ENCODE measurements around a stretch of chr4.

DNA sequence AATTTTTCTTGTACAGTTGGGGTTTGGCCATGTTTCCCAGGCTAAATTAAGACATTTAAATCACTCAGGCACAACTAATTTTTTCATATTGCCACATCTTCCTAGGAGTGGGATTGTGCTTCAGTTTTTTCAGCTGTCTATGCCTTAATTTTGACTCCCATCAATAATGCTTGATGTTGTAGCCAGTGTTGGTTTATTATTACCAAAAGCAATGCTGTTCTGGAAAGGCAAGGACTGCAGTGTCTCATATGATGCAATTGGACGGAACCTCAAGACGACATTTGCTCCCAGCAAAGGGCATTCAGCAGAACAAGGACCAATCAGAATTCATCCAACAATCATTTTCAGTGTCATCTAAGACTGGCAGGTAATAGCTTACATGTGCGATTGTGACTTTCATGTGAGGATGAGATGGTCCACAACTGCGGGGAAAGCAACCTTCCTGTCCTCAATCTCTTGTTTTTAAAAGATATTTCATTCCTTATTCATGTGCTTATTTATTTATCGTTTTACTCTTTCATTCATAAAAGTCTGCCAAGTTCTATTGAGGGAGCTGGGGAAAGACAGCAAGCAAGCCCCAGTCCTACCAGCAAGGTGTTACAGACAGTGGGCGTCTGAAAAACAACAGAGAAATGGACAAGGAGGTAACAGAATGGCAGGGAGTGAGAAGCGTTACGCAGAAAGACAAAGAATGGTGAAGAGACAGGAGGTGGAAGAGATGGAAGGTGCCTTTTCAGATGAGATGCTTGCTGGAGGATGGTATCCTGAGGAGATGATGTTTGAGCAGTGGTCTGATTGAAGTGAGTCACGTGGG is 11.4 kb upstream of the KLKB1 start:
- PRO-cap = no peak

GRCh38 chr4:186250714-186251087 is 15.3 kb upstream of the F11 start:
- PRO-cap = no peak

DNA sequence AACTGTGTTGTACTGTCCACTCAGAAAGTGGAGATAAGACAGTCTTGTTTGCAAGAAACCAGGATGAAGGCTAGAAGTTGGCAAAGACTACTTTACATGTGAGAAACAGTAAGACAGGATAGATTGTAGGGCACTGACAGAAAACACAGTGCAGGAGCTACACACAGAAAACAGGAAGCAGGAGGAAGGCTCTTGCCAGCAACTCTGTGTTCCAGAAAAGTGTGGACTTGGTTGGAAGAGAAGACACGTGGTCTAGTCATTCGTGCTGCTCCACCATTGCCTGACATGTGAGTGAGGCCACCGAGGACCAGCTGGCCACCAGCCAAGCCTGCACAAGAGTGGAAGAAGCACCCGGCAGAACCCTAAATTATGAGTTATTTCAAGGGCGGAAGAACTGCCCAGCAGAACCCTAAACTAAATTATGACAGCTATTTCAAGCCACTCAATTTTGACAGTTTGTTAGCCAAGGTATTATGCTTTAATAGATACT is 78.7 kb downstream of the FAT1 start:
- PRO-cap = no peak

DNA sequence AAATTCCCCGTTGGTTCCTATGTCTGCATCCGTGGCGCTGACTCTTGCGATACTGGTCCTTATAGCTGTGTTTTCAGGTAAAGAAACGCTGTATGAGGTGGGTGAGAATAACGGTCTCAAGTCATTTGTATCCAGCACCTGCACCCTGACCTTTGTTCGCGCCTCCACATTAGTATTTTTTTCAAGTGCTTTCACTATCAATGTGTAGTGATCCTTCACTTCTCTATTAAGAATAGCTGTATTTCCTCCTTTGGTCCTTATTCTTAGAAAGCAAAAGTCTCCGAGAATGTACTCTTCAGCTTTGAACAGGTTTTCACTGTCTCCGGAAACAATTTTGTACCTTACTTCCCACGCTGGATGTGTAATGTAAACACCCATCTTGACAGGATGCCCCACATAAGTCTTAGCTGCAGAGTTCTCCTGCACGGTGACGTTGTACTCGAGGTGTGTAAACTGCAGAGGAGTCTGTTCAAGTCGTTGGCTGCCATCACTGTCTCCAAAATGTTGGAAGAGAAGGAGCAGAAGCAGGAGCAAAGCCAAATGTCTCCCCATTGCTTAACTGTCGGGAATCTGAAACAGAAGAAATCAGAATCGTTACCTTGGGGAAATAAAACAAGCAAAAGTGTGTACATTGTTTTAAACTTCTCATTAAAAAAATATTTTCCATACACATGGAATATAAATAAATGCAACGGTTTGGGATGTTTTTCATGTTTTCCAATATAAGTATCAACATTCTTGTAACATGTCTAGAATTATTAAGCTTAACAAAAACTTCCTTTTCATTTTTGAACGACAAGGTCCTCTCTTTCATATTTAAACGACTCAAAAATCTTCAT is 14.2 kb downstream of the FAT1 start:
- PRO-cap = bidirectional peak, plus-strand start at position 499 of the sequence, minus-strand start at position 441 of the sequence

DNA sequence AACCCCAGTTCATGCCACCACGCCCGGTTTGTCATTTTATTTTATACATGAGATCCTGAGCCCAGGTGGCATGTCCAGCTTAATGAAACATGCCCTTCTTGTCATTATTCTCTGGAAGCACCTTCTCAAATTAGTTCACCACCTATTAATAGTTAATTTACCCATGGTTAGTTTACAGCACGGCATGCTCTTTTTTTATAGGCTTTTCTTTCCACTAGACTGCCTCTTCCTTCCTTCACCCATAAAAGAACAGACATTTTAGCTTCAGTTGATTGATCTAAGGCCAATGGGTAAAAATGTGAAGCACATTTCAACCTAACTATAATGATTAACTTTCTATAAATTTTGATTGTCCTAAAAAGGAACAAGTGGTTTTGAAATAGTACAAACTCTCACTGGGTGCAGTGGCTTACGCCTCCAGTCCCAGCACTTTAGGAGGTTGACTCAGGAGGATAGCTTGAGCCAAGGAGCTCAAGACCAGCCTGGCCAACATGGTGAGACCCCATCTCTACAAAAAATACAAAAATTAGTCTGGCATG is 89.7 kb upstream of the FAT1 start:
- PRO-cap = no peak

DNA sequence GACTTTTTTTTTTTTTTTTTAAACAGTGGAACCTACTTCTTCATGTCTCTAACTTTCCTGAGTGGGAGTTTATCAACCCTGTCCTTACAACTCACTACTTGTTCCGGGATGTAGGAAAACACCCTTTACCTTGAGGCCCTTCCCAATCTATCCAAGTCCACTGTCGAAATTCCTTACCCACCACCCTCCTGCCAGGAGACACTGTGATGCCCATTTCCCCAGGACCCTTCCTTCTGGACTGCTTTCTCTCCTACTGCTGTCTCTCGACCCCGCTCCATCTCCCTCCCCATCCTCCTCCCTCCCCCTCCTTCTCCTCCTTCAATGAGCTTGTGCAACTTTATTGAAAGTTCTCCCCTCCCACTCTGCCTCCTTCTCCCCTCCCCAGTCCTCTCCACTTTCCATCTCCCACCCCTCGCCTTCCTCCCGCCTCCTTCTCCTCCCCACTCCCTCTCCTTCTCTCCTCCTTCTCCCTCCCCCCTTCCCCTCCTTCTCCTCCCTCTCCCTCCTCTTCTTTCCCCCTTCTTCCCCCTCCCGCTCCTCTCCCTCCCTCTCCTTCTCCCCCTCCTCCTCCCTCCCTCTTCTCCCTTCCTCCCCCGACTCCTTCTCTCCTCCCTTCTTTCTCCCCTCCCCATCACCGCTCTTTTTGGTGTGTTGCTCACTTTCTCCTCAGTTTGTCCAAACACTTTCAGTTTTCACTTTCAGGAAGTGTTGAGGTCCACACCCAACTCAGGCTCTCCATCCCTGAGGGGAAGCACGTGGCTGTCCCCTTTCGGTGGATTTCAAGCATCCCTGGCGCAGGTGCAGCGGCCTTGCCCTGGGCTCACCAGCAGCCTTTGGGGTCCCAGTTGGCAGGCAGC is 116.7 kb upstream of the FAT1 start:
- PRO-cap = bidirectional peak, plus-strand start at position 418 of the sequence, minus-strand start at position 293 of the sequence

DNA sequence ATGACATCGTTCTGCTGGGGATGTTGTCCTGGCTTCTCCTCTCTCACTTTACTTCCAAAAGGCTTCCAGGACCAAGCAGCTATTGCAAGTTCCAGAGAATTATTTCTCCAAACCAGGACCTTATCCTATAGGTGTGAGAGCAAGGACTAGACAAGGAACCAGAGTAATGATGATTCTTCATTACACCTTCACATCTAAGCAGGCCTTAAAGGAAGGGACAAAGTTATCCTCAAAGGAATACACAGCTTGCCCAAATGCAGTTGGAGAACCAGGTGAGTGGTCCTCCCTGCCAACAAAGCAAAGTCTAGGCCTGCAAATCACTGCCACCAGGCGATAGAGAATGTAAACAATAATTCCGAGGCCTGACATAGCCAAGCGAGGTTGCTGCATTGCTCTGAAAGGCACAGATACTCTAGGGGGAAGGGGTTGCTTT is 178.1 kb upstream of the FAT1 start:
- PRO-cap = no peak

DNA sequence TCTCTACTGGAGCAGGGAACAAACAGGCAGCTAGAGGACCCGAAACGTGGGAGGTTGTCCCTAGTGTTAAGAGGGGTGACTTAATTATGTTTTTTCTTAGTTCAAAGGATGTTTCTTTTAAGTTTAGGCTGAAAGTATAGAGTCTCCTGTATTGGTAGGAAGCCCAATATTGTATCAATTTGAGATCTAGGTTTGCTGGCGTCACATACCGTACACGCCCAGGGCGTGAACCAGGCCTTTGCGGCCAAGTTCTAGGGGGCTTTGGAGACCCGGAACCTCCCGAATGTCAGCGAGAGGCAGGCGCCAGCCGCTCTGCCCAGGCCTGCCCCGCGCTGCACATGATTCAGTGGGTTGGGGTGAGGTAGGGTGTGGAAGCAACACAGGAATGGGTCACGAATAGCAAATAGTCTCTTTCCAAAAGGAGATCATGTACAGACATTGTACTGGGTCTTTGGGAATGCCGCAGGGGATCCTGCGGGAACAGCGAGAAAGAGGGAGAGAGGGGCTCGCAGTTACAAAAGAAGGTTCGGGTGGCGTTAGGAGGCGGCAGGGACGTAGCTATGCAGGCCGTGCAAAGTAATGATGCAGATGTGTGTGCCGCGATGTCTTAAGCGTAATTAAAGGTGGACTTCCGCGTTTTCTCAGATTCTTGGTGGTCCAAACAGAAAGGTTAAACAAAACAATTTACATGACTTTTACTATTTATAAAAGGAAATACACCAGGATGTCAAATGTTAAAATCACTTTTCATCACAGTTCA is 195.8 kb upstream of the FAT1 start:
- PRO-cap = no peak

DNA sequence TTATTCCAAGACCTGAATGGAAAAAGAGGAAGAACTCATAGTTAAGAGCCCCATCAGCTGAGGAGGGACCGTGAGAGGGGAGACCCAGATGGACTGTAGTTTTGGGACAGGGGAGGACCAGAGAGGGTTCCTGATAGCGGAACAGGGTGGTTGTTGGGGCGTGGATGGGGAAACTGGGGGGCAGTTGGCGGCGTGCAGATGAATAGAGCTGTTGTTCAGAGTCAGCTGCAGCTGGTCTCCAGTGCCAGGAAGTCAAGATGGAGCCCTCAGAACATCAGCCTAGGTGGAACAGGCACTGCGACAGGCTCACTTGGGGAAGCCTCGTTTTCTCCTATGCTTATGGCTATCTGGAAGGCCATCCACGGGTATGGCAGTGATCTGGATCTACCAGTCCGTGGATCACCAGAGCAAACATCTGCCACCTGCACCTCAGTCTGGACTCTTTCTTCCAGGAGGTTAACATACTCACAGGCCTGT is 471.2 kb upstream of the FAT1 start:
- PRO-cap = unidirectional peak, plus-strand start at position 183 of the sequence

DNA sequence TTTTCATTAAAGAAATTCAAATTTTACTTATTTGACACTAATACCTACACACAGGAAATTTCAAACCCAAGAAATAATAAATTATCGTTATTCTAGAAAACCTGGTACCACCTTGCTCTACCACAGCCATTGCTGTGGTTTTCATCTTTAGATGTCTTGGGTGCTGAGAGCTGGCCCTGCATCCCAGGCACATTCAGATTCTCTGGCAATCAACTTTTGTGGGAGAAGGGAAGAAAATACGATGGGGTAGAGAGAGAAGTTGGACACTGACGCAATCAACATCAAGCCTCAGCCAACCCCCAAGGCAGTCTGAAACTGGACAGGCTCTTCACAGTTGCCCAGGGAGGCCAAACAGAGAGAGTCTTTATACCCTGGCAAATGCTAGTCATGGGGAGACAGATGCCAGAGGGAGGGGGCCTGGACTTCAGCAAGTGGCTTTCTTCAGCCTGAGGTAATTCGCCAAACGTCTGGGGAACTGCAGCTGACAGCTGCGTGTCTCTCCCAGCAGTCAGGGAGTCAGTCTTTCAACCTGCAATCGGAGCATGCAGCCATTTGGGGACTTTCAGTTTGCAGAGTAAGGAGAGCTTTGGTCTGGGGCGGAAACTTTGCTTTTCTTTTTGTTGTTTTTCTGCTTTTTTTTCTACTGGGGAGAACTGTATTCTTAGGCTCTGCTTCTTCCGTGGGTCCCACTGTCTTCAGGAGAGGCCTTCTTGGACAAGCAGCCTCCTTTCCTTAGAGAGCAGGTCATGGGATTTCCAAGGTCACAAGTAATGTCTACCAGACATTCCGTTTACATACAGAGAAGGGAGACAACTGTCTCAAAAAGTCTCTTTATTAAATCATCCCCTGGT is 521.6 kb downstream of the TRIML1 start:
- PRO-cap = unidirectional peak, plus-strand start at position 459 of the sequence

DNA sequence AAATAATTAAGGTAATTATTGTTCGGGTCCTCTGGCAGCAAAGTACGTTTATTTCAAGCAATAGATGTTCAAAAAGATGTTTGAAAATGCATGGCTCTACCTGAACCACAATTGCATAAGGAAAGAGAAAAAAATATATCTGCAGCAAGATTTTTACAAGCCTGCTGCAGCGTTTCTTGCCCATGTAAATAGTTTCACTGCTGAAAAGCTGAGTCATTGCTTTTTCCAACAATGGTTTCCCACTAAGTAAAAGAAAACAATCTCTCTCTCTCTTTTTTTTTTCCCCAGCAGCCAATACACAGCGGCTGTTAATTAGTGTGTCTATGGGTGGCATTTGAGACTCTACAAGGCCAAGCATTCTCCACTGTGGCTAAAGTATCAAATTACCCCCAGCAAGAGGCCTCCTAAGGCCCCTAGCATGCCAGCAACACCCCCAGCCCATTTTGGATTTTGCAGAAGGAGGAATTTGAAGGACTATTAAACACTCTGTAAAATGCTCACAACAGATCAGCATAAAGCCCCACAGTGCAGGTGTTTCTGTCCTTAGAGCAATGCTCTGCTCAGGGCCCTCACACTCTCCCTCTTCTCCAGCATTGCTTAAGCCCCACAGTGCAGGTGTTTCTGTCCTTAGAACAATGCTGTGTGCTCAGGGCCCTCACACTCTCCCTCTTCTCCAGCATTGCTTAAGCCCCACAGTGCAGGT is 837.4 kb downstream of the TRIML1 start:
- PRO-cap = no peak

- PRO-cap = no peak
Measured at GRCh38 chr4:189004516-189004756, 865.2 kb downstream of the TRIML1 start.

GRCh38 chr4:189185831-189186274 is 754.8 kb upstream of the FRG1 start:
- PRO-cap = no peak

GRCh38 chr4:189810735-189811268 is 129.9 kb upstream of the FRG1 start:
- PRO-cap = no peak

DNA sequence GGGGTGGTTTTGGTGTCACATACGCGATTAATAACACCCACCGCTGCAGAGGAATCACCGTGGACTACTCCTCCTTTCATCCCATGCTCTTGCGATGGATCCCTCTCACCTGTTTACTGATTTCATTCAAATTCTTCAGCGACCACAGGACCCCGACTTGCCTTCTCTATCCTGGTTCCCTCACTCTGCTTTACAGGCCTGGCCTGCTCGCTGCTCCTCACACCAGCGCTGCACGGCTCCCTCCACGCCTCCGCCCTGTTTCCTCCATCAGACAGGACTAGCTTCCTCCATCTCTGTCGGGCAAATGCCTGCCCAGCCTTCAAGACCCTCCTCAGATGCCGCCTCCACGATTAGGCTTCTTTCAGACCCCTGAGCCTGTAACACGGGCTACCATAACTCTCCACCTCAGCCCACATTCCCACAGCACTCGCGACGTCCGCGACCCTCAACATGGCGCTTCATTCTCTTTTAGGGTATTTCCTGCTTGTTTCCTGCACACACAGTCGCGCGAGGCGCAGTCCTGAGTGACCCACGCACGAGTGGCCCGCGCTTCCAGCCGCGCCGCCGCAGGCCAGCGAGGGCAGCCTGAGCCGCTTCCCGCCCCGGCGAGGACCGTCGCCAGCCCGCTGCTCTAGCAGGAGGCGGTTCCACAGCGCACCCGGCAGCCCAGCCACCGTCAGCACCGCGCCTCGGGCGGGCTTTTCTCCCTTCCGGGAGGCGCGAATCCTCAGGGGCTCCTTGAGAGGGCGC is 488 bp upstream of the FRG1 start:
- PRO-cap = bidirectional peak, plus-strand start outside the sequence, minus-strand start at position 633 of the sequence

Data from right common carotid artery plus branches (tissue), 1 donor.